H1 (cell line): ENCODE results near the genes GDPD4, PAK1 and NDUFC2.

GRCh38 chr11:77071940-77072751, 5.4 kb downstream of the CAPN5 start:
- RRBS: no CpG with 5 or more reads among the region's 11 CpGs
CAGE:
- cytosol, long polyA plus RNA: no peak
- long polyA plus RNA: no peak
- nucleus, long polyA plus RNA: no peak

GRCh38 chr11:77147452-77148482, 19.7 kb downstream of the MYO7A start:
- RRBS: 3% methylated on average over 11 of the region's 50 CpGs
CAGE:
- cytosol, long polyA plus RNA: no peak
- long polyA plus RNA: start-site peak on the plus strand at chr11:77147591-77148258, 5 and 7 reads in 2 replicates
- nucleus, long polyA plus RNA: no peak

DNA sequence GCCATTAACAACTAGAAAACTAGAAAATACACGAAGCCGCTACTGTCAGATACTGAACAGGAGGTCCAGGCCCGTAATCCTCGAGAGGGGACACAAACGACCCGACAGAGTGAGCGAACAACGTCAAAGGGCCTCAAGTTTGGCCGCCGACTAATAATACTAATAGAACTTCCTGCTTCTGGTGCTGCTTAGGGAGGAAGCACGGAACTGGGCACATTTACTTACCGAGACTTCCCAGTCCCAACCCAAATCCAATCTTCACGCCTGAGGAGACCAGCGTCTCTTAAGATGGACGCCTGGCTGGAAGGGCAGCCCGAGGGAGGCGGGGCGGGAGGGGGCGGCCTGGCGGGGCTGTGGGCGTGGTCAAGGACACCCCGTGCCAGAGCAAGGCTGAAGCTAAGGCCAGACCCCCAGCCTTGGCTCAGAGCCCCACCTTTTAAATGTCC, at the start of gene GDPD4:
Gene GDPD4, minus strand, starts transcription at position 307 of the 446 bp plus-strand sequence.
- RRBS: no CpG with 5 or more reads among the region's 22 CpGs
CAGE:
- cytosol, long polyA plus RNA: no peak
- long polyA plus RNA: no peak
- nucleus, long polyA plus RNA: no peak

DNA sequence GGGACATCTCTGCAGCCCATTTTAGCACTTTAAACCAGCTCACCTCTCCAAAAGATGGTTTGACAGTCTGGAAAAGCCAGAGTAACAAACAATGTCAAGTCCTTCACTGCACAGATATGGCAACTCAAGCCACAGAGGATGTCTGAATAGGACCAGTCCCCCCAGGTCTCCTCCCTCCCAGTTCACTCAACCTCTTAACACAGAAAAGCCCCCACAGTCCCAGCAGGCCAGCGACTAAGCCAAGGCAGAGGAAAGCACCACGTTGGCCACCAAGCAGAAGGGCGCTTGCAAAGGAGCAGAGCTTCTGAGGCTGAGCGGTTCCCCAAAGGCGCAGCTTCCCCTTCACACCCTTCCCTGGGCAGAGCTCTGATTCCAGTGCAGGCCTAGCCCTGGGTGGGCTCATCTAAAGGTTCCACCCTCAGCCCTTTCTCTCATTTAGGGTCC, 62.7 kb downstream of the PAK1 start:
- RRBS: no CpG with 5 or more reads among the region's 5 CpGs
CAGE:
- cytosol, long polyA plus RNA: no peak
- long polyA plus RNA: no peak
- nucleus, long polyA plus RNA: no peak

- RRBS: 2% methylated on average over 9 of the region's 60 CpGs
CAGE:
- cytosol, long polyA plus RNA: start-site peak on the minus strand at chr11:77473574-77474350, 1,229 reads
- long polyA plus RNA: start-site peak on the minus strand at chr11:77473912-77474149, 600 and 438 reads in 2 replicates
- nucleus, long polyA plus RNA: start-site peak on the minus strand at chr11:77473574-77474359, 918 reads
Measured at GRCh38 chr11:77473885-77474542, at the start of gene PAK1. Gene PAK1, minus strand, starts transcription at chr11:77474094.

DNA sequence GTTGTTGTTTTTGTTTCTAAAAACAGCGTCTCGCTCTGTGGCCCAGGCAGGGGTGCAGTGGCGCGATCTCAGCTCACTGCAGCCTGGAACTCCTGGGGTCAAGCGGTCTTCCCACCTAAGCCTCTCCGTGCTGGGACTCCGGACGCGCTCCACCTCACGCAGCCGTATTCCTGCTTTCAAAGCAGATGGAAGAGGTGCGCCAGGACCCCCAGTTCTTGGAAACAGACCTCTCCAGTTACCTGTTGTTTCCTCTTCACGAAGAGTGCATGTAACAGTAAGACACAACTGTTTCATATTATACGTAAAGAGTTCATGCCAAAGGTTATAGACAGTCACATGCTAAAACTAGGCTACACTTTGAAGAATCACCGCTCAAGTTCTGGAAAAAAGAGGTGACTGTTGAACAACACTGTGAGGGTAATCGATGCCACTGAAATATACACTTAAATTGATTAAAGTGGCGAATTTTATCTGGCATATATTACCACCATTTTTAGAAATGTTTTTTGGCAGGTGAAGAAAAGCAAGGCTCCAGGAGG, 912 bp upstream of the AQP11 start:
- RRBS: no CpG with 5 or more reads among the region's 17 CpGs
CAGE:
- cytosol, long polyA plus RNA: no peak
- long polyA plus RNA: no peak
- nucleus, long polyA plus RNA: no peak

- RRBS: no CpG with 5 or more reads among the region's 6 CpGs
CAGE:
- cytosol, long polyA plus RNA: no peak
- long polyA plus RNA: no peak
- nucleus, long polyA plus RNA: no peak
Measured at GRCh38 chr11:78014785-78015391, 8.2 kb downstream of the KCTD14 start.

DNA sequence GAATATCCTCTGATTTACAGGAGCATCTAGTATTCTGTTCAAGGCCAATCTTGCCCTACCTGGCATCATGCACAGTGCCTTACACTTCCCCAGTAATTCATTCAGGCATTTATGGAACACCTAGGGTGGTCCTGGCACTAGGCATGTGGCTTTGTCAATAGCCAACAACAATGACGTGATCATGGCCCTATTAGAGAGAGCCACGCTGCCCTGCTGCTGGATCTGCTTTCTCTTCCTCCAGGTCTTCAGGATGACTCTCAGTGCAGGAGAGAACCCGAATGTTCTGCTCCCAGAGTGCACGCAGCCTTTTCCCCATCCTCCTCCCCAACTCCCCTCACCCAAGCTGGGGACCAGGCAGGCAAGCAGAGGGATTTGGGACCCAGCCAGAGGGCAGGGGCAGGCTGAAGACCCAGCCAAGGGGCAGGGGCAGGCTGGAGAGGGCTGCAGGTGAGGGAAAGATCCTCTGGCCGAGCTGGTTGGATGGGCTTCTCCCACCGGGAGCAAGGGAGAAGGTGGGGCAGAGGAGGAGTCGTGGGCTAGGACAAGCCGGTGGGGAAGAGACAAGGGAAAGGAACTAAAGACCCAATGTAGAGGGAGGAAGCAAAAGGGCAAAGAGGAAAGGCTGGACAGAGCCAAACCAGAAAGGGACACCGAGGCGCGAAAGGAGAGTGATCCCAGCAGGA, 632 bp downstream of the KCTD14 start:
- RRBS: 1% methylated on average over 3 of the region's 11 CpGs
CAGE:
- cytosol, long polyA plus RNA: no peak
- long polyA plus RNA: no peak
- nucleus, long polyA plus RNA: no peak

DNA sequence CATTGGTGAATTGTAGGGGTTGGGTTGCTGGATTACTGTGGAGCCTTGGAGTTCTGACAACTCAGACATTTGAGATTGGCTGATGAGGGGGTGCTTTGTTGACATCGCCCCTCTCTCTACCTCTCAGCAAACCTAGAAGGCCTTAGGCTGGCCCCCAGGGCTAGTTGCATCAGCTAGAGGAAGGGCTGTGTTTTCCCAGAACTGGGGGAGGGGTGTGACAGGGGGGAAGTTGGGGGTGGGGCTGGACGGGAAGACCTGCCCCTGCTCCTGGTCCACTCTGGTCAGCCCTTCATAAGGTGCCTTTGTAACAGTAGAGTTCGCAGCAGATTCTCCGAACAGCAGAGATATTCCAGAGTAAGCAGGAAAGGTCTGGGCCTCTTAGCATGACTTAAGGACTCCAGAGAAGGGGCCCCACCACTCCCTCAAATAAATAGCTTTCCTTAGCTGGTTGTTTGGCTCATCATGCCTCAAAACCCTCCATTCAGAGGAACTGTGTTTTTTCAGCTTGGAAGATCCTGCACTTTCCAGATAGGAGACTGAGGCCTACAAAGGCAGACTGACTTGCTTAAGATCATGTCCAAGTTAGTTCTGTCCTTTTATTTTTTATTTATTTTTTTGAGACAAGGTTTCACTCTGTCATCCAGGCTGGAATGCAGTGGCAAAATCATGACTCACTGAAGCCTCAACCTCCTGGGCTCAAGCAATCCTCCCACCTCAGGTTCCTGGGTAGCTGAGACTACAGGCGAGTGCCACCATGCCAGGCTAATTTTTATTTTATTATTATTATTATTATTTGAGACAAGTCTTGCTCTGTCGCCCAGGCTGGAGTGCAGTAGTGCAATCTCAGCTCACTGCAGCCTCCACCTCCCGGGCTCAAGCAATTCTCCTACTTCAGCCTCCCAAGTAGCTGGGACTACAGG, 12.3 kb upstream of the THRSP start:
- RRBS: no CpG with 5 or more reads among the region's 7 CpGs
CAGE:
- cytosol, long polyA plus RNA: no peak
- long polyA plus RNA: no peak
- nucleus, long polyA plus RNA: no peak

DNA sequence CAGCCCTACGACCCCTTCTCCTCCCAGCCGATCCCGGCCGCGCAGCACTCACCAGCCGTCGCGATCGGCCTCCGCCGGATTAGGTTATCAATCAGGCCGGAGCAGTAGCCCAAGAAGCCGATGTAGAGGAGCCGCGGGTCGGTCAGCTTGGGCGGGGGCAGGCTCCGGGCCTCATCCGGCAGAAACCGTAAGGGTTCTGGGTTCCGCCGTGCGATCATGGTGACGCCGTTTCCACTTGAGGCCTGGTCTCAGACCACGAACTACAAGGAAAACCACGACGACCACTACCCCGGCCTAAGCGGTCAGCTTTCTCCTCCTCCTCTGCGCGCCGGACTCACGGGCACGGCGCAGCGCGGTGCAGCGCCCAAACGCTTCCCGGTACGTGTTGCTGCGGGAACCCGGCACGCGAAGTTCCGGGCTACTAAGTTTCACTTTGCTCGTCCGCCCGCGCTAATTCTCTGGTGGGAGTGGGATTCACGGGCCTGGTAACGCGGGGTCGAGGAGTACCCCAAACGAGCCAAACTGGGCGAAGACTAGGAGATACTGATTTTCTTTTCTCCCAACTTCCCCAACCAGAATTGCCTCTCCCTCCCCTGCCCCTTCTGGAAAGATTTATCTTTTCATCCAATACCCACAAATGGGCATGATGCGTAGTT, at the start of gene NDUFC2:
Gene NDUFC2, minus strand, starts transcription at position 336 of the 656 bp plus-strand sequence.
- RRBS: 1% methylated on average over 31 of the region's 58 CpGs
CAGE:
- cytosol, long polyA plus RNA: start-site peak on the minus strand centred at position 66 of the sequence, 21 bp wide, 507 reads; start-site peak on the minus strand centred at position 309 of the sequence, 91 bp wide, 8,923 reads
- long polyA plus RNA: start-site peak on the minus strand centred at position 66 of the sequence, 21 bp wide, 661 and 777 reads in 2 replicates; start-site peak on the minus strand centred at position 302 of the sequence, 105 bp wide, 8,260 and 7,409 reads in 2 replicates
- nucleus, long polyA plus RNA: start-site peak on the minus strand centred at position 317 of the sequence, 55 bp wide, 4,771 reads

- RRBS: no CpG with 5 or more reads among the region's 9 CpGs
CAGE:
- cytosol, long polyA plus RNA: no peak
- long polyA plus RNA: no peak
- nucleus, long polyA plus RNA: no peak
Measured at GRCh38 chr11:78314187-78315037, 103.2 kb downstream of the GAB2 start.

DNA sequence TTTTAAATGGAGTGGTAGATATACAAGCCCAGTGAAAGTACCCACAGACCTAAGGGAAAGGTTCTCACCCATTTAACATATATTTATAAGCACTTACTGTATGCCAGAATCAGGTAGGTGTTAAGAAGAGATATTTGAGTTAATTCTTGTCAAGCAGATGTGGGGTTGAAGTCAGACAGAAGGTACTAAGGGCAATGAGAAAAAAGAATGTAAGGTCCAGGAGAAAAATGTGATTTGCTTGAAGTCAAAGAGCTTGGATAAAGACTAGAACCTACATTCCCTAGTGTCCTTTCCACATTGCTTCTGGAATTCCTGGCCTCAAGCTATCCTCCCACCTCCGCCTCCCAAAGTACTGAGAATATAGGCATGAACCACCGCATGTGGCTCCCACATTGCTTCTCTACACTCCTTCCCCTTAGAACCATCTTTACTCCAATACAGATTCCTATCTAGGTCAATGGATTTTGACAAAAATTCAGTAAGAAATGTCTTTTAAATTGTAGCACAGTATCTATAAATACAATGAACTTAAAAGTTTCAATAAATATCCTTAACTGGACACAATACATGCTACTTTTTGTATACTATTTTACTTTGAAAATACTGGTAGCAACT, 53.6 kb downstream of the GAB2 start:
- RRBS: no CpG with 5 or more reads among the region's 2 CpGs
CAGE:
- cytosol, long polyA plus RNA: no peak
- long polyA plus RNA: no peak
- nucleus, long polyA plus RNA: no peak

DNA sequence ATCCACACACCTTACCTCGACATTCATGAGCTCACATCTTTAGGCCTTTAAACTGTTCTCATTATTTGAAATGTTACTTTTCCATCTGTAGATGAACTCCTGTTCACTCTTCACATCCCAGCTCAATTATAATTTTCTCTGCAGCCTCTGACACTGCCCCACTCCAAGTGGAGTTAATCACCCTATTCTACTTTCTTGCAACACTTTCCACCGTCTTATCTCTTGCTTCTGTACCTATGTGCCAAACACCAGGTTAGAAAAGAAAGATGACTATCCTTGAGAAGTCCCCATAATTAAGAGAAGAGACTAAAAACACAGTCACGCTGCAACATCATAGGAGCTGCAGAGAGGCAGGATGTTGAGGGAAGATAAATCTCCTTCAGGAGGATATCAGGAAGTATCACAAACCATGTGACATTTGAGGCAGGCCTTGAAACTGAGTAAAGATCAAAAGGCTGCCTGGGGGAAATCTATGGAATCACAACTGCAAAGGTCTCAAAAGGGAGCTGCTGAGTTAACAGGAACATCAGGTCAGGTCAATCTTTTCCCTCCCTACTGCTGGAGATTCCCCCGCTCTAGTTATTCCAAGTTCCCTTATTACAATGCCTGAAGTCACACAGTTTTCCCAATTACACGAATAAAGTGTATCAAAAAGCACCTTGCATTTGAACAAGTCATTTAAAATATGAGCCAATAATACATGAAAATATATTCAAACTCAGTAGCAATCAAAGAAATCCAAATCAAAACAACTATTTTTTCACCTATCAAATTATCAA, 24.7 kb downstream of the GAB2 start:
- RRBS: no CpG with 5 or more reads among the region's 5 CpGs
CAGE:
- cytosol, long polyA plus RNA: no peak
- long polyA plus RNA: no peak
- nucleus, long polyA plus RNA: no peak

DNA sequence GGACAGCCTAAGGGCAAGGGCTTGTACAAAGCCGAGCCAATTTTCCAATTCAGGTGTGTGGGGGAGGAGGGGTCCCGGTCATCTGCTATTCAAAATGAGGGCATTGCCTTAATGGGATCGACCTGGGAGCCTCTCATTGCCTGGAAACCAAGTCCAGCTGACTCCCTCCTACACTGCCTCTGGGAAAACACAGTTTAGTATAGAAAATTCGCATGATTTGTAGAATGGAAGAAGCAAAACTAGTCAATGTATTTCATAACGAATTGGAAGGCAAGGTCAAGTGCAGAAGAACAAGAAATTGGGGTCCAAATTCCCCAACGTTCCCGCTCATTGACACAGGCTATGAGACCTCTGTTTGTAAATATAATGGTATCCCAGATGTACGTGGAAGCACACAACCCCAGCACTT, 793 bp upstream of the GAB2 start:
- RRBS: no CpG with 5 or more reads among the region's 8 CpGs
CAGE:
- cytosol, long polyA plus RNA: no peak
- long polyA plus RNA: no peak
- nucleus, long polyA plus RNA: no peak

DNA sequence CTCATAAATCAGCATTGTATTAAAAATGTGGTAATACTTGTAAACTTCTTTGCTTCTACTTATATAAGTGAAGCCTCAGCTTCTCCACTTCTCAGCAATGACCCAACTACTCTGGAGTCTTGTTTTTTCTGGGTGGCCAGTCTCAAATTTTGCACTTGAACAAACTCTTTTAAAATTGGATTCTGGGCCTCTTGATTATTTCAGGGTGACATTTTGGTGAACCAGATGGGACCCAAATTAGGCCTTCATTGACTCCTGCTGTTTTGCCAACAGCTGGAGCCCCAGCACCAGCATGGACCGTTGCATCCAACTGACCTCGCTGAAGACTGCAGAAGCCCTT, 41.8 kb downstream of the NARS2 start:
- RRBS: no CpG with 5 or more reads among the region's 2 CpGs
CAGE:
- cytosol, long polyA plus RNA: no peak
- long polyA plus RNA: no peak
- nucleus, long polyA plus RNA: no peak

DNA sequence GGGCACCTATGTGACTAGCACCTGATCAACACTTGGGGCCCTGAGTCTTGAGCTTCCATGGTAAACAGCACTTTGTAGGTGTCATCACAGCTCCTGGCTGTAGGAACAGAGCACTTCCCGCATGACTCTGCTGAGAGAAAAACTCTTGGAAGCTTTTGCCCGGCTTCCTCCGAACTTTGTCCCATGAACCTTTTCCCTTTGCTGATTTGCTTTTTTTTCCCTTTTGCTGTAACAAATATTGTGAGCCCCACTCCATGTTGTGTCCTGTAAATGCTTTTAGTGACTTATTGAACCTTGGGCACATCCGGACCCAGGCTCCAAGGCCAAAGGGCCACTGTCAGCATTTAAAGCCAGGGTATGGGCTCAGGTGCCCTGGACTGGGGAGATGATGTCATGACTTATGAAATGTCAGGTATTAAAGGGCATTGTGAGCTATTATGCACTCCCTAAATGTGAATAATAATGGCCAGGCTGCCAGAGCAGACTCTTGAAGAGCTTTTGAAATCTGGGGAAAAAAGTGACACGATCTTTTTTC, 391.0 kb downstream of the TENM4 start:
- RRBS: no CpG with 5 or more reads among the region's 5 CpGs
CAGE:
- cytosol, long polyA plus RNA: no peak
- long polyA plus RNA: no peak
- nucleus, long polyA plus RNA: no peak

GRCh38 chr11:79197287-79197585, 243.6 kb downstream of the TENM4 start:
- RRBS: no CpG with 5 or more reads among the region's 1 CpG
CAGE:
- cytosol, long polyA plus RNA: no peak
- long polyA plus RNA: no peak
- nucleus, long polyA plus RNA: no peak

GRCh38 chr11:79496921-79497239, 56.0 kb upstream of the TENM4 start:
CAGE:
- cytosol, long polyA plus RNA: no peak
- long polyA plus RNA: no peak
- nucleus, long polyA plus RNA: no peak

DNA sequence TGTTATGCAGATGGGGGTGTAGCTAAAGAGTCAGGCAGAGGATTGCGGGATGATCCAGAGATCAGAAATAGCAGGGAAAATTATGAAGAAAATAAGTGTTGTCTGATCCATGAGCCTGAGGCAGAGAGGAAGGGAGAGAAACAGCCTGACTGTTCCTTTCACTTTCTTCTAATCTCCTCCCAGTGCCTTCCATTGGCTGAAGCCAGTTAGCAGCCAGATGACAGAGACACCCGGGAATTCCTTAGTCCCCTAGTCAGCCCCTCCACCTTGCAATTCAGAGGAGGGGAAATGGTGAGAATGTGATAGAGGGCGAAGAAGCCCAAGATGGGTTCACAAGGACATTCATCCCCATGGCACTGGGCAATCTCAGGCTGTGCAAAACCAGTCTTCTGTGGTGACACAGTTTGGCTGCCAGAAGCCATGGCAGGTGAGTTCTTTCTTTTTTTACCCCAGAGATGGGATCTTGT, 533.4 kb upstream of the TENM4 start:
- RRBS: no CpG with 5 or more reads among the region's 3 CpGs
CAGE:
- cytosol, long polyA plus RNA: no peak
- long polyA plus RNA: no peak
- nucleus, long polyA plus RNA: no peak

- RRBS: no CpG with 5 or more reads among the region's 1 CpG
CAGE:
- cytosol, long polyA plus RNA: no peak
- long polyA plus RNA: no peak
- nucleus, long polyA plus RNA: no peak
Measured at GRCh38 chr11:80828718-80828917, 1387.8 kb upstream of the TENM4 start.